Colonic mucosa (tissue), 1 donor: Measurements from ENCODE around the genes CRCT1 and LCE2B.

GRCh38 chr1:151509847-151510499 is 1.2 kb upstream of the CGN start:
- PRO-cap: bidirectional peak, plus-strand start at chr1:151510263, minus-strand start at chr1:151510142

- PRO-cap: bidirectional peak, plus-strand start at chr1:151512772, minus-strand start at chr1:151512465; bidirectional peak, plus-strand start at chr1:151513313, minus-strand start at chr1:151513195
These were observed 1.5 kb downstream of the CGN start for GRCh38 chr1:151512235-151513479.

- PRO-cap: no peak
These were observed 9.7 kb upstream of the TUFT1 start for GRCh38 chr1:151530370-151530790.

GRCh38 chr1:151541735-151542150 is 1.6 kb downstream of the TUFT1 start:
- PRO-cap: no peak

DNA sequence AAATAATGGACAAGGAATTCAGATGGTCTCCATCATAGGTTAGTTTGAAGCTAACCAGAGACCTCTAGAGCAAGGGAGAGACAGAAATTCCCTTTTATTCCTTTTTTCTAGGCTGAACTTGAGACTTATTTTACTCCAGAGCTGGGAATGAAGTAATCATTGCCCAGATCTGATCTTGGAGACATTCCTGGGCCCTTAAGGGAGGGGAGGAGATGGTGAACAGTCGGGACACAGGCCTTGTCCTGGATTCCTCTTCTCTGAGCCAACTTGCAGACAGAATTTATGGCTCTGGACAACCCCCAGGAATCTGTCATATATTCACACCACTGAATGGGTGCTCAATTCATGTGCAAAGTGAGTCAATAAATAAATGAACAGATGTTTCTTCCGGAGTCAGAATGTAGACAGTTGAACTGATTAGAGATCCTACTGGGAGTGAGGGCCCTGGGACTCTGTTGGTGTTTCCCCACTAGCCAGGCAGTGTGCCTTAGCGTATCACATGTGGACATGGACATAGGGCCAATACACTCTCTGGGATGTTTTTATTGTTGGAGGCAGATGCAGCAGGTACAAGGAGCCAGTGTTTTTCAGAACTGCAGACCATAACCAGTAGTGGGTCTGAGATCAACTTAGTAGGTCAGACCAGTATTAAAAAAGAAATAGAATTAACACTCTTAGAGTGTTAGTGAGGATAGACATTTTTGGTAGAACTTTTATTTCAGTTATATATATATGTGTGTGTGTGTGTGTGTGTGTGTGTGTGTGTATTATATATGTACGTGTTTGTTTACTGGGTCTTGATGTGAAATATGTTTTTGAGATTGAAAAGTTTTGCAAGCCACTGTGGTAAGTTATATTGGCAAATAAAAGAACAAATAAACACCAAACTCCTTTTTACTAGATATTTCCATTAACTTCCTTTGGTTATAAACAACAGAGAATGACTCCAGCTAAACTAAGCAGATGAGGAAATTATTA is 2.8 kb downstream of the TUFT1 start:
- PRO-cap: bidirectional peak, plus-strand start at position 407 of the sequence, minus-strand start at position 256 of the sequence

- PRO-cap: no peak
These were observed 2.8 kb upstream of the RORC start for GRCh38 chr1:151834308-151834839.

DNA sequence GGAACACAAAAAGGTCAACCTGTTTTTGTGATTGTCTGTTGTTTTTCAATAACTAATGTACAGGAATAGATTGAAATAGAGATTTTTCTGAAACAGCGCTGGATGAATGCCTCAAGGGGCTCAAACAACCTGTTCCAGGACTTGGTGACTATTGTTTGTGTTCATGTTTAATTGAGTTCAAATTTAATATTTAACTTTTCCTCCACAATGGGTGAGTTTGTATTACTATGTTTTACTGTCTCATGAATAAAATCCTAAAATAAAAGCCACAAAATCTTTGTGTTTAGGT is 40.0 kb downstream of the S100A10 start:
- PRO-cap: unidirectional peak, minus-strand start at position 143 of the sequence

DNA sequence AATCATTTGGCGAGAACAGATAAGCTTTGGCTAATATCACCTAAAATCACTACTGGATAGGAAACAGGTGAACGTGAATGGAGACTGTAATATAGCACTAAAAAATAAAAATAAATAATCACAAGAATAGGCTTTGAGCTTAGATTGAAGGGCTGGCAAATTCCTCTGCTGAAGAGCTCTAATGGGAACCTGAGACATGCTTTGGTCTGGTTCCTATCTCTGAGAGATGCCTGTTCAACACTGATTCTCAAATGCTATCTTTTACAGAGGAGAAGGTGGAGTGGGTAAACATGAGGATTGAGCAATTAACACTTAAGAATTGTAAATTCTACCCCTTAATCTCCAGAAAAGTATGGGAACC is 5.5 kb downstream of the S100A10 start:
- PRO-cap: bidirectional peak, plus-strand start outside the sequence, minus-strand start at position 221 of the sequence

DNA sequence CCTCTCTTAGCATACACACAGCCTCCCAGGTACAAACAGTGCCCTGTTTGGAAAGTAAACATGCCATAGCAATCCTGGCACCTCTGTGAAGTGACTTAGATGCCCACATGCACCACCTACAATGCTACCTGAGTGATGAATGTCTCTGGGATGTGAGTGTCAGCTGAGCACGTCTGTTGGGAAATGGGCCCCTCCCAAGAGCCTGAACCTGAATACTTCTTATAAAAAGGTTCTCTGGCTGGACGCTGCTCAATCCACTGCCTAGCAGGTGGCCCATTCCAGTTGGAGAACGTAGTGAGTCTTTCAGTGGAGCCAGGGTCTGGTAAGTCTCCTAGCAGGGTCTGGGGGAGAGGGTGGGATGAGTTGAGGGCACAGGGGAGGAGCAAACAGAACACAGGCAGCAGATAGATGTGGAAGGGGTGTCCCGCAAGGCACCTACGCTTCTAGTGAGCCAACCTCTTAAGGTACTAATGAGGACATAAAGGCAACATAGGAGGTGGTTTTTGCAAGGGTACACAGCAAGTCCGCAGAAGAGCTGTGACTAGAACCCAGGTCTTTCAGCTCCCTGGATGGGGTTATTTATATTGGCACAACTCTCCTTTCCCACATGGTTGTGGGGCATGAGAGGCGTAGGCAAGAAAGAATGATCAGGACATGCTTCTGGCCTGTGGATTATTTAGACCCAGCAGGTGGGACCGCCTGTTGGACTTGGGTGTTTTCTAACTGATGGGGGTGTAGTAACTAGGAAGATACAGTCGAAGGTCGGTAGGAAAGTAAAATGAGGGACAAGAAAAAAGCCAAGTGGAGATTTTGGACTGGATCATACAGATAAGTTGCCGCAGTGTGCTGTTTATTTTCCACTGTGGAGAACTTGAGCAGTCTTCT is at the start of gene CRCT1:
TSS of gene CRCT1 (plus strand) at position 252 of the 885 bp plus-strand sequence.
- PRO-cap: no peak

DNA sequence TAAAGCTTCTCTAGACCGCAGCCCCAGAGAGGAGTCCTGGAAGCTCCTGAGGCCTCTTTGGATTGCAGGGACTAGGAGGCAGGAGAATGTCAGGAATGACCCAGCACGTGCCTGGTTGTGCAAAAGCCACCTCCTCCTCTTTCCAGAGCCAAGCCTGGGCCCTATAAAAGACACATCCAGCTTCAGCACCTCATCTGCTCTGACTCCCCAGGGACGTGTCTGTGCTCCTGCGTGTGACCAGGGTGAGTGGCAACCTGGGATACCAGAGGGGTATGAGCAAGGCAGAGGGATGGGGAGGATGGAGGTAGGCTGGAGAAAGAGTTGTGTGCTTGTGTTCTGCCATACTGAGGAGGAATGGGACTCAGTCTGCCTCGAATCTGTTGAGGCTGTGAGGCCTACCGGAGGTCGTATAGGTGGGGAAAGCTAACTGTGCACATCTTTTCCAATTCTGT is at the start of gene LCE2B:
TSS of gene LCE2B (plus strand) at position 209 of the 452 bp plus-strand sequence.
- PRO-cap: no peak

DNA sequence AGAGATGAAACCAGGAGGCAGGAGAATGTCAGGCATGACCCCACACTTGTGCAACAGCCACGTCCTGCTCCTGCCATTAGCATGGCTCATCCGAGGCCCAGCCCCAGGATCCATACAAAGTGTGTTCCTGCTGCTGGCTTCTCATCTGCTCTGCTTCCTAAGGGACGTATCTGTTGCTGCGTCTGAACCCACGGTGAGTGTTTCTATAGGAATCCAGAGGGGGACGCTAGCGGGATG is 160 bp downstream of the LCE4A start:
- PRO-cap: no peak

- PRO-cap: no peak
These were observed 1.6 kb downstream of the SPRR1B start for GRCh38 chr1:153032417-153033141.

- PRO-cap: bidirectional peak, plus-strand start at chr1:153533452, minus-strand start at chr1:153533273
These were observed 2.6 kb downstream of the S100A6 start for GRCh38 chr1:153533155-153533619.

DNA sequence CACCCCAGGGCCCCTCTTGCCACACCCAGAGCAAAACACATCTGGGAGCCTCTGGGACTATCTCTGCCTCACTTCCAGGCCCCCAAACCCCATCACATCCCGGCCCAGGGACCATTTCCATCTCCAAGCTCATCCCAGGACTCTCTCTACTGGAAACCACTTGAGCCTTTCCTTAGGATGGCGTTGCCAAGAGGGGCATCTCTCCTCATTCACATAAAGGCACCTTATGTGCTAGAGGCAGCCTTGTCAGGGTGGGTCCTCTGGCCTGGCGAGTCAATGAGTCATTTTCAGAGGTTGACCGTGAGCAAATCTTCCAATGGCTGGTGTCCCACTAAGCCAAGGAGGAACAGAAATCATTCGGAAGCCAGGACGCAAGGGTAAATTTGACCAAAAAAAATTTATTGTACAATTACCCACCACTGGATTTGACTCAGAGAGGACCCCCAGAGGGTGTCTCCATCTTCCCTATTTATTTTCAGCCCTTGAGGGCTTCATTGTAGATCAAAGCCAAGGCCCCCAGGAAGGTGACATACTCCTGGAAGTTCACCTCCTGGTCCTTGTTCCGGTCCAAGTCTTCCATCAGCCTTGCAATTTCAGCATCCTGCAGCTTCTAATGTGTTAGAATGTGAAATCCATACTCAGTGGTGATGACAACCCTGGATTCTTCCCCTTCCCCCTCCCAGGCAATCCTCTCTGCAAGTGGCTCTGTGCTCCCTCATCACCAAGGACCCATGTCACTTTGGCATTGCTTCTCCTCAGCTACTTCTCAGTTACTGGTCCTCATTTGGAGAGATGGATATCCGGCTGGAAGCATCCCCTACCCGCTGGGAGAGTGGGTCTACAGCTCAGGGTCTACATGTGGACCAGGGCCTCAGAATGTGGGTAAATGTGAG is 1.3 kb downstream of the S100A6 start:
- PRO-cap: no peak

DNA sequence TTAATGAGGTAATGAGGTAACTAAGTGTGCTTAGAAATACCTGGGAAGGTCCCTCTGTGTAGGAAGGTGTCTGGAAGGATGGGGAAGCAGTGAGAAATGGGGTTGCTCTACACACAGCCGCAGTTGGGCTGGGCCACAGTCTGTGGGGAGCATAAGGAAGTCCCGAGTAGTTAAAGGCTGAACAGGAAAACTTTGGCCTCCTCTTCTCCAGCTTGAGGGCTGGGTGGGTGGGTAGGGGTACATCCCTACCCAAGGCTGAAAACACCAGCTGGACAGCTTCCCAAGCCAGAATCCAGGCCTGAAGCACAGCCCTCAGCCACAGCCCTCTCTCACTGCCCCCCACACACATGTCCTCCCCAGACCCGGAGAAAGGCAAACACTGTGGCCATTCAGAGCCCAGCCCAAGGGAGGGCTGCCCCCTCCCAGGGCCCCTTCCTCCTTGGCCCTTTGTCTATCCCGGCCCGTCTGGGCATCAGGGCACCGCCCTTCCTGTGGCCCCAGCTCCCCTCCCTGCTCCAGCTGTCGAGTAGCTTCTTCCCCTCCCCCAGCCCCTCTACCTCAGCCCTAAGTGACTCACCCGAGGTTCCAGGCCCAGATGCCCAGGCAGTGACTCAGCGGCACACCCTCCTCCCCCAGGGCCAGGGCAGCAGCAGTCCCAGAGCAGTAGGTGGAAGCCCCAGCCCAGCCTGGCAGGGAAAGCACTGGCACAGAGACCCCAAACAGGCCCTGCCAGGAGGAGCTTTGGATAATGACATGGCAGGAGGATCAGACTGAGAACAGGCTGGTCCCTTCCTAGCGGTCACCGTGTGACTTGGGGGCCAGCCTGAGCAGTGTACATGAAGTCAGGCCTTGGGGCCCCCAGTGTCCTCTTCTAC is 718 bp upstream of the S100A2 start:
- PRO-cap: bidirectional peak, plus-strand start at position 169 of the sequence, minus-strand start at position 144 of the sequence; bidirectional peak, plus-strand start at position 658 of the sequence, minus-strand start at position 491 of the sequence

- PRO-cap: no peak
These were observed 1.4 kb upstream of the S100A2 start for GRCh38 chr1:153567000-153567442.

DNA sequence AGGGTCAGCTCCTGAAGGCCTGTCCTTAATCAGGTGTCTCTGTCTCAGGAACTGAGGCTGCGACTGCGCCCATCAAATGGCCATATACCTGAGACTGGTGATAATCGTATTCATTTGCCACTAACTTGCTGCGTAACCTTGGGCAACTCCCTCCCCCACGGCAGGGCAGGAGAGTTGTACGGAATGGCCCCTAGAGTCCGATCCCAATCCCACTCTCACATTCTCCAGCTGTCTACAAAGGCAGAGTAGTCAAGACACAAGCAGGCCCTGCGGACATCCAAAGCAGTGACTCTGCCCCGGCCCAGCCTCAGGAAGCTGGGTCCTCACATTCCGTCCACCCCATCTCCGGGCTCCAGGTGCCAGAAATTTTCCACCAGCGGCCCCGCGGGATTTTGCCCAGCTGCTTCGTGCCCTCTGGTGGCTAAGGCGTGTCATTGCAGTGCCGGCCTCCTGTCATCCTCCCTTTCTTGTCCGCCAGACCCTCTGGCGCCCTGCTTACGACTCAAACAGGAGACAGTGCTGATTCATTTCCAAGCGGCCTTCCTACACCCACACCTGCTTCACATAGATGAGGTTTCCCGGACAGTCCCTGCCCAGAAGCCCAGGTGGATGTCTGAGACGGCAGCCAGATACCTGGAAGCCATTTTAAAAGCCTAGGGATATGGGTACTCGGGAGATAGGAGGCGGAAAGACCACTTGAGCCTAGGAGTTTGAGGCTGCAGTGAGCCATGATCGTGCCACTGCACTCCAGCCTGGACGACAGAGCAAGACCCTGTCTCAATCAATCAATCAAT is 2.9 kb upstream of the S100A2 start:
- PRO-cap: bidirectional peak, plus-strand start at position 527 of the sequence, minus-strand start at position 347 of the sequence

GRCh38 chr1:153606436-153606651 is 6.6 kb downstream of the S100A16 start:
- PRO-cap: no peak

GRCh38 chr1:153623153-153623474 is 4.2 kb downstream of the S100A13 start:
- PRO-cap: unidirectional peak, minus-strand start at chr1:153623237

GRCh38 chr1:153636337-153636806 is 2.5 kb downstream of the CHTOP start:
- PRO-cap: no peak